Mammary epithelial cell (primary cell): ENCODE measurements around the gene PSIP1.

- CAGE, long polyA plus RNA, result no peak
- RRBS, result no CpG with 5 or more reads among the region's 13 CpGs
These were observed 7.0 kb upstream of the NFIB start for GRCh38 chr9:14320766-14321502.

- CAGE, long polyA plus RNA, result no peak
- RRBS, result no CpG with 5 or more reads among the region's 4 CpGs
These were observed 12.4 kb upstream of the NFIB start for GRCh38 chr9:14326105-14326931.

GRCh38 chr9:14347436-14348392 is 33.8 kb upstream of the NFIB start:
- CAGE, long polyA plus RNA, result no peak
- RRBS, result no CpG with 5 or more reads among the region's 63 CpGs

DNA sequence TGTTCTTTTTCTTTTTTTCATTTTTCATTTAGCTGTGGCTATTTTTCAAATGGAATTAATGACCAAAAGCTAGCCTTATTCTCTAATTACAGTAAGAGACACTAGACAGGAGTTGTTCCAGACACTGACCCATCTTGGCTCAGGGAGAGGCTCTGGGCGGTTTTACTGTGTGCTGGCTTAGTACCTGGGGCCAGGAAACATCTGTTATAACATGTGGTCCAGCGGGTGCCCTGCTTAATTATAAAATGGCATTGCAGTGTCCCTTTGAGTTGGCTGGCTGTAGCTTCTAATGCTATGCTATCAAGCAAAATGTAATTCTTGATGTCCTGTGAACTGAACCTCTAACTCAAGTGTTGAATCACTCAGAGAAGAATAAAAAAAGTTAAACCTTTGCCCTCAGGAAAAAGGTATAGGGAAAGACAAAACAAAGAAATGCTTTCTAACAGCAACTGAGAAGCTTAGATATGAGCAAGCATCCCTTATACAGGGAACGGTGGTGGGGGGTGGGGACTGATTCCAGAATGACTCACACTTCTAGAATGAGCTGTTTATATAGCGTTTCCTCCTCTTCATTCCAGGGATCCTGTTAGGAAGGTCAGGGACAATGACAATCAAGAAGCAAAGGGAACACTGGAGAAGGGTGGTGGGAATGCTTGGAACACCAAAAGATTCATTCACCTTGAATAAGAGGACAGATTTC is 58.7 kb upstream of the NFIB start:
- CAGE, long polyA plus RNA, result no peak
- RRBS, result no CpG with 5 or more reads among the region's 4 CpGs

DNA sequence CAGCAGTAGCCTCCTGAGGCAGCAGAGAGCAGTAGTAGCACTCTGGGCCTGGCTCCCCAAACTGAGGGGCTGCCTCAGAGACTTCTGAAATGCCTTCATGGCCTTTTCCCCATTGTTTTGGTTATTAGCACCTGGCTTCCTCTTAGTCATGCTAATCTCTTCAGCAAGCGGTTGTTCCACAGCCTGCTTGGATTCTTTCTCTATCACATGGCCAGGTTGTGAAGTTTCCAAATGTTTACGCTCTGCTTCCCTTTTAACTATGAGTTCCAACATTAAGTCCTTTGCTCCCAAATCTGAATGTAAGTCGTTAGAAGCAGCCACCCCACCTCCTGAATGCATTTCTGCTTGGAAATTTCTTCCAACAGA is 145.9 kb downstream of the ZDHHC21 start:
- CAGE, long polyA plus RNA, result no peak
- RRBS, result no CpG with 5 or more reads among the region's 3 CpGs

GRCh38 chr9:14868751-14869211 is 41.4 kb downstream of the FREM1 start:
- CAGE, long polyA plus RNA, result no peak
- RRBS, result no CpG with 5 or more reads among the region's 10 CpGs

DNA sequence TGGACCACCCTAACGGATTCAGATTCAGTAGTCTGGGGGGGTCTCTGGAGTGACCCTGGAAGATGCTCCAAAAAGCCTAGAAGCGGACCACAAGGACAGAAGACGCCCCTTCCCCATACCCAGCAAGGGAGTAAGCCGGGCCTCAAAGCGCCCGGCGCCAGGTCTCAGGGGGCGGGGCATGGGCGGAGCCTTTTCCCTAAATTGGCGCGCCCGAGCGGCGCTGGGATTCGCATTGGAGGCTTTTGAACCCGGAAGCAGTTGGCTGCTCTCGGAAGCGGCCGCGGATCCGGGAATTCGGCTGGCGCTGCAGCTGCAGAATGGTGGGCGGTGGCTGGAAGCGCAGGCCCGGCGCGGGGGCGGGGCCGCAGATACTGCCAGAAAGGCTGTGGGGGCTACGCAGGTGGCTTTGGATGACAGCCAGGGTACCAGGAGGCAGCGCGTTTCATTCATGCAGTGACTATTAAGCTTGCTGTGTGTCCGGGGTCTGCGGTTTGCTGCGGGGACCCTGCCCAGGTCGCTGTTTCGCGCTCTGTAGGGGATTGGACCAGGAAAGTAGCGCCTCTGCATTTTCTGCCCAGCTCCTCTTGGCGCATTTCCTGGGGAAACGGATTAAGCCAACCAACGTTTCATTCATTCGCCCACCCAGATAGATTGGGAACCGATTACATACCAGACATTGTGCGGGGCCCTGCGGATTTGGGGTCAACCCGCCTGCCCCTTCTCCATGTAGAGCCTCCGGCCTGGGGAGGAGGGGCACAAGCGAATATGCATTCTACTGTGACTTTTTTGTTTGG is 83.0 kb upstream of the FREM1 start:
- CAGE, long polyA plus RNA, result no peak
- RRBS, result 3% methylated on average over 3 of the region's 50 CpGs

DNA sequence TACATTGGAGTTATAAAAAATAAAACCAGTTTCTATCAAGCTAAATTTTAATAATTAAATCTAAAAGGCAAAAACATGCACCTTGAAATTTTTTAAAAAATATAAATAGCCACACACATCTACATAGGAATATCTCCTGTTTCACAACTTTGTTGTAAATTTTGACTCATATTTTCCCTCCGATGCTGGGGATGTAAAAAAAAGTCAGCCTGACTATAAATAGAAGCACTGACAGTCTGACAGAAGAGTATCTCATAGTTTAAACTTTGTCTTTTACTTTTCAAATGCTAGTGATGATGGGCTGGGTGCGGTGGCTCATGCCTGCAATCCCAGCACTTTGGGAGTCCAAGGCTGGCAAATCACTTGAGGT is 159.6 kb downstream of the TTC39B start:
- CAGE, long polyA plus RNA, result no peak
- RRBS, result no CpG with 5 or more reads among the region's 2 CpGs

DNA sequence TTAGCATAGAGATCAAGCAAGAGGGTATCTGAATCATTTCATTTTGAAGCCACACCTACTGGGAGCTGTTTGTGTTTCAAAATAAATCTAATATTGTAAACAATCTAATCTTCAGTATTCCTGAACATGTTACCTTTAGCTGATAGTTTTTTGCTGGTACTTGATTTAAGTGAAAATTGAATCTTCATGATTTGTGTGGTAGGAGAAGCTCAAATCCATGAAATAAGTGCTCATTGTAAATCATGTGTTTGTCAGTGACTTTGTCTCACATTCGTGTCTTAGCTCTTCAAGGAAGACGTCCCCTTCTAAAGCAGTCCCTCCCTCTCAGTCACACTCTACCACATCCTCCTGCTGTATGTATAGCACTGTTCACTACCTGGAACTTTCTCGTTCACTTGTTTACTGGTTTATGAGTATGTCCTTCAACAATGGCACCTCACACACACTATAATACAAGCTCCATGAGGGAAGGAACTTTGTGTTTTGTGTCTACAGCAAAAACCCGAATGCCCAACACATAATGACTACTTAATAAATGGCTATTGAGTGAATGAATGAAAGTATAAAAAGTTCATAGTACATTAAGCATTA is 3.4 kb upstream of the TTC39B start:
- CAGE, long polyA plus RNA, result no peak
- RRBS, result no CpG with 5 or more reads among the region's 4 CpGs

GRCh38 chr9:15469106-15469591 is 41.6 kb downstream of the PSIP1 start:
- CAGE, long polyA plus RNA, result no peak
- RRBS, result no CpG with 5 or more reads among the region's 3 CpGs

DNA sequence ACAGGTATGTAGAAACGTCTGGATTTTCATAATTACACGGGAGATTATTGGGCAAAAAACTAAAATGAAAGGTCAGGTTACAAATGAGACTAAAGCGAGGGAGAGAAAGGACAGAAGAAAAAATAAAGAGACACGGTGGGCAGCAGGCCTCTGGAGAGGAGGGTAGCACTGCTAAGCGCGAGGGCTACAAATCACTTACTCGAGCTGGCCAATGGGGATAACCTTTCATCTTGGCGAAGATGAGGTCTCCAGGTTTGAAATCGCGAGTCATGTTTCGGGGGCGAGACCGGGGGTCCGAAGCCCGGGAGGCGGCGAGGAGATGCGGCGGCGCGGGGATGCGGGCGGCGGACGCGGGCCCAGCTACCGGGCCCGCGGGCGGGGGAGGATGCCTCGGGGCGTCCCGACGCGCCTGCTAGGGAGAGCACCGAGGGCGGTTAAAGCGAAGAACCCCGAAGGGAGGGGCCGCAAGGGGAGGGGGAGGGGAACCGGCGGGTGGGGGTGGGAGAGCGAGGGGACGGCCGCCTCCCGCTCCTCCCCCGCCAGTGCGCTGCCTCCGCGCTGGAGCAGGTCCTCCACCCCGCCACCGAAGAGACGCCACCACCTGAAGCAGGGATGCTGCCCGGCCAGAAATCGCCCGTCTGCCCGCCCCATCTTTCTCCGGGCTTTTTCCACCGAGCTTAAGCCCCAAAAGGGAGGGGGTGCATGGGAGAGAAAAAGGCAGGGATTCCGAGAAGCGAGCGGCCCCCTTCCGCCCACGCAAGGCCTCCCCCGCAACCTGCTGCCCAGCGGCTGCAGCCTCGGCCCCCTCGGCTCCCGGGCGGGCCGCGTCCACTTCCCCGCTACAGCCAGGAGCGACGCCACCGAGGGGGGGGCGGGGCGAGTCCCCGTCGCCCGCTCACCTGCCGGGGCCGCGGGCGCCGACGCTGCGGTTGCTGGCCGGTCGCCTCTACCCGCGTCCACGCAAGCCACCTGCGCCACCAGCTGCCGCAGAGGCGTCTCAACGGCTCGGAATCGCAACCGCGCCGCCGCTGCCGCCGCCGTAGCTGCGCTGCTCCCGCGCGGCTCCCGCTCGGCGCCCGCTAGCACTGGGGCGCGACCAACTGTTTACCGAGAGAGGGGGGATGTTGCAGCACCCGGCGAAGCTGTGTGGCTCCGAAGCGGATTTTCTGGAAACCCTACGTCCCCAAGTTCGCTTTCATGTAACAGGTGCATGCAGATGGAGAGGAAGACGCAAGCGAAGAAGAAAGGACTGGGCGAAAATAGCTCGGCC is at the start of gene PSIP1:
TSS of gene PSIP1 (minus strand) at position 1,053 of the 1,270 bp plus-strand sequence.
- CAGE, long polyA plus RNA, result no peak
- RRBS, result under 1% methylated on average over 22 of the region's 127 CpGs

GRCh38 chr9:15511188-15511443 is 346 bp upstream of the PSIP1 start:
- CAGE, long polyA plus RNA, result no peak
- RRBS, result no CpG with 5 or more reads among the region's 16 CpGs

- CAGE, long polyA plus RNA, result no peak
- RRBS, result no CpG with 5 or more reads among the region's 4 CpGs
These were observed 38.4 kb downstream of the CCDC171 start for GRCh38 chr9:15591202-15591735.

DNA sequence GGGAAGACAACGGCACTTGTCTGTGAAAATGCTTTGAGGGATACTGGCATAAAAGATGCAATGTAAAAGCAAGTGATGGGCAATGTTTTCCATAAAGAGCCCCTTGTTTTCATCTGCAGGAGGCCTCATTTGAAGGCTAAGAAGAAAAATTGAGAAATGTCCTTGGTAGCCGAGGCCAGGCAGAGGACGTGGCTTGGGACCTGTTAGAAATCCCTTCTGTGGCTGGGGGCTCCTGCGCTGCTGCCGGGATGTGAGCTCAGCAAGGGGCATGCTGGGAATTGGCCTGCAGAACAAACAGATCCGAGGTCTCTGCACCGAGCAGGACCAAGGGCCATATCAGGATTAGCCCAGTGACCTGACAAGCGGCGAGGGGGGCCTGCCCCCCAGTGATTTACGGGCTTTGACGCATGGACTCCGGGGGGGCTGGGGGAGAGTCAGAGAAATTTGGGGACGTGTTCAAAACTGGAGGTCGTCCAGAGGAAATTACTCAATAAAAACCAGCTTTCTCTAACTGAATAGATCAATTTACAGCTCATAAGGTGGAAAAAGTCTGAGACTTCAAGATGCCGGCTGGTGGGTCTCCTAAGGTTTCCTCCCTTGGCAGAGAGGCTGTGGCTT is 550.7 kb downstream of the CCDC171 start:
- CAGE, long polyA plus RNA, result no peak
- RRBS, result no CpG with 5 or more reads among the region's 15 CpGs

GRCh38 chr9:16138786-16139418 is 586.1 kb downstream of the CCDC171 start:
- CAGE, long polyA plus RNA, result no peak
- RRBS, result no CpG with 5 or more reads among the region's 11 CpGs

DNA sequence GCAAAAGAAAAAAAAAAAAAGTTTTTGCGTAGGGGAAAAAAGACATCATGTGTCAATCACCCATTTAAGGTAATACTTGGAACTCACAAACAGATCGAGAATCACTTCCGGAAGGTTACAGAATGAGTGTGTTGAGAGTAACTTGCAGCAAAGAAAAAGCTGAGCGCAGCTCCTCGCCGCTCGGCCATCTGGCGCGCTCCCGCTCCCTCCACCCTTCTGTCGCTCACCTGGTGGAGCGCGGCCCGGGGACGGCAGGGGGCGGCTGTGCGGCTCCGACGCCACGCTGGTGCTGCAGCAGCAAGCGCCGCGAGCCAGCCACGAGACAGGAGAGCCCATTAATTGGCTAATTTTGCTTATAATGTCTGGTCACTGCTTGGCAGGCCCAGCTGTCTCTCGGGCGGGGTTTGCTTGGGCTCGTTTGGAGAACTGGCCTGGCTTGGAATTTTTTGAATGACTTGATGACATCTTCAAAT is 601.7 kb downstream of the CCDC171 start:
- CAGE, long polyA plus RNA, result no peak
- RRBS, result no CpG with 5 or more reads among the region's 27 CpGs

- CAGE, long polyA plus RNA, result no peak
- RRBS, result 1% methylated on average over 26 of the region's 63 CpGs
These were observed 143.6 kb downstream of the BNC2 start for GRCh38 chr9:16726569-16727546.

GRCh38 chr9:16828446-16829319 is 41.8 kb downstream of the BNC2 start:
- CAGE, long polyA plus RNA, result no peak
- RRBS, result no CpG with 5 or more reads among the region's 30 CpGs

DNA sequence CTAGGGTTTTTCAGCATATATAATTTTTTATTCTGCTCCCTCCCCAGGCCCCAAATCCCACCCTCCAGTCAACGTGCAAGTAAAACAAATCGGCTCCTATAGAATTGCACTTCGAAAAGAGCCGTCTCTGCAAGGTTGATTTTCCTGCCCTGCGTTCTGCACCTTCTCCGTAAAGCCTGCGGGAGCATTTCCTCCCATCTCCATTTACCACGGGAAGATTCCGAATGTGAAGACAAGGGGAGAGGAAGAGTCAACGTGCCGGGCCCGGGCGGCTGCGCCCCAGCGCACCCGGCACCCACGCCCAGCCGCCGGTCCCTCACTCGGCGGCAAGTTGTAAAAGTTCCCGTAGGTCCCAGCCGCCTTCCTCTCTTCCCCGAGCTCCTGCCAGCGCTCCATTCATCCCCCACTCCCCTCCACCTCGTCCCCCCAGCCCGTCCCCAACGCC is 576 bp downstream of the BNC2 start:
- CAGE, long polyA plus RNA, result no peak
- RRBS, result no CpG with 5 or more reads among the region's 28 CpGs

DNA sequence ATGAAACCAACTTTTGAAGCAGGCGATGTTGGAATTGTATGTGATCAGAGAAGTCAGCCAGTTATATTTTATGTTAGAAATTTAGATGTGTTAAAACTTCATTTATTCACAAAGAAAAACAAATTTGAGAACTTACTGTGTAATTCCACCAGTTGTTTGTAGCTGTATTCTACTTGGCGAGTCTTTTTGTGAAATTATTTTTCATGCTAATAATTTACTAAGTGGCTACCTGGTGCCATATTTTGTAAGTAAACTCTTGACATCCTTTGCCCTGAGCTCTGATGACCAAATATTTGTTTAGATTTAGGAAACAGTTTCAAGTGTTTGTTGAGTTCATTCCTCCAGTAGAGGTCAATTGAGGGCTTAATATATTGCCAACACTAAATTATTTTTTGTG is 3.6 kb downstream of the CNTLN start:
- CAGE, long polyA plus RNA, result no peak
- RRBS, result no CpG with 5 or more reads among the region's 2 CpGs